Hepatocyte (in vitro differentiated cells and primary cell): ENCODE measurements around the gene SERPINF2.

- RAMPAGE, long total RNA, result no peak
- RRBS, result no CpG with 5 or more reads among the region's 40 CpGs
These were observed 823 bp downstream of the INPP5K start for GRCh38 chr17:1515185-1516393.

- RAMPAGE, long total RNA, result no peak
- RRBS, result no CpG with 5 or more reads among the region's 9 CpGs
These were observed 22.3 kb upstream of the INPP5K start for GRCh38 chr17:1538628-1539206.

DNA sequence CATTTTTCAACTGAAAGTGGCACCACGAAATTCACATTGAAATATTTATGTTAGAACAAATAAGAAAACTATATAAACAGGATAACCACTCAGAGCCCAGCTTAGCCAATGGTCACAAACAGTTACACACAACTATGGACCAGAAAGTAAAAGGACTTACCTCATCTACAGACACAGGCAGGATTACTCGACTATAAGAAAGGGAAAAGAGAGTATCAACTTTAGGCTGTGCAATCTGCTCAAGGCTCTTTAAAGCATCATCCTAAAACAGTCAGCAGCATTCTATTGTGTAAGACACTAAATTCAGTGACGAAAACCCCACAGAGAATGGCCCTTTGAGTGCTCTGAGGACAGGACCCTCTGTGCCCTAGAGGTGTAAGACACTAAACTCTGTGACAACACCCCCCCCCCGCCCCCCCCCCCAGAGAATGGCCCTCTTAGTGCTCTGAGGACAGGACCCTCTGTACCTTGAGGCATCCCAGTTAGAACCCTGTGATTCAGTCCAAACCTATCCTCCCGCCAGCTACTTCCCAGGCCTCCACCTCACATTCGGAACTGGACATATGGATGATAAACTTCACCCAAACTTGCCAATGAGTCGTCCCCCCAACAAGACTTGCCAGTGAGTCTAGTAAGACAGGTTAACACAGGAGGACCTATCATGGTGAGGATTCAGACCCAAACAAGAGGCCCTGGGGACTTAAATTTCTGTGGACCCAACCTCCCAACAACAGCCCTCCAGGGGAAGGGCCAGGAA, 4.0 kb downstream of the PITPNA start:
- RAMPAGE, long total RNA, result no peak
- RRBS, result no CpG with 5 or more reads among the region's 7 CpGs

DNA sequence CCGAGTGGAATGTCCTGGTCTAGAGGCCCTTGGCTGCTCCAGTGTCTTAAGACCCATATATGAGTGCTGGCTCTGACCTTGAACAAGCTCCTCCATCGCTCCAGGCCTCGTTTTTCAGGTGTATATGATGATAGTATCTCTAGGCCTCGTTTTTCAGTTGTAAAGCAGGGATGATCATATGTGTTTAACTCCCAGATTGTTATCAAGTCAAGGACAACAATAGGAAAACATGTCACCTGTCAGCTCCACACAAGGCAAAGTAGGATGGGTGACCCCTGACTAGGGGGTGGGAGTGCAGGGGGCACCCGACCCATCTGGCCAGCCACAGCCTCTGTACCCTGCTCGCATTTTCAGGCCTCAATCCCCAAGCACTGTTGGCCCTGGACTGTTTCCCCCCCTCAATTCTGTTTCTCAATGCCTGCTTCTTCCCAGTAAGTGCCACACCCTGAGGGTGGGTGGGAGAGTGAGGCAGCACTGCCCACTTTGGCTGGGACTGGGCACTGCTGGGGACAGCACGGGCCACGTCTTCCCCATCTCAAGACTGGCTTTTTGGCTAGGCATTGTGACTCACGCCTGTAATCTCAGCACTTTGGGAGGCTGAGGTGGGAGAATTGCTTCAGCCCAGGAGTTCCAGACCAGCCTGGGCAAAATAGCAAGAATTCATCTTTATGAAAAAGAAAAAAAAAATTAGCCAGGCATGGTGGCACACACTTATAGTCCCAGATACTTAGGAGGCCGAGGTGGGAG, 9.9 kb upstream of the PITPNA start:
- RAMPAGE, long total RNA, result no peak
- RRBS, result no CpG with 5 or more reads among the region's 10 CpGs

- RAMPAGE, long total RNA, result no peak
- RRBS, result no CpG with 5 or more reads among the region's 34 CpGs
These were observed 26.3 kb upstream of the PITPNA start for GRCh38 chr17:1588773-1589506.

DNA sequence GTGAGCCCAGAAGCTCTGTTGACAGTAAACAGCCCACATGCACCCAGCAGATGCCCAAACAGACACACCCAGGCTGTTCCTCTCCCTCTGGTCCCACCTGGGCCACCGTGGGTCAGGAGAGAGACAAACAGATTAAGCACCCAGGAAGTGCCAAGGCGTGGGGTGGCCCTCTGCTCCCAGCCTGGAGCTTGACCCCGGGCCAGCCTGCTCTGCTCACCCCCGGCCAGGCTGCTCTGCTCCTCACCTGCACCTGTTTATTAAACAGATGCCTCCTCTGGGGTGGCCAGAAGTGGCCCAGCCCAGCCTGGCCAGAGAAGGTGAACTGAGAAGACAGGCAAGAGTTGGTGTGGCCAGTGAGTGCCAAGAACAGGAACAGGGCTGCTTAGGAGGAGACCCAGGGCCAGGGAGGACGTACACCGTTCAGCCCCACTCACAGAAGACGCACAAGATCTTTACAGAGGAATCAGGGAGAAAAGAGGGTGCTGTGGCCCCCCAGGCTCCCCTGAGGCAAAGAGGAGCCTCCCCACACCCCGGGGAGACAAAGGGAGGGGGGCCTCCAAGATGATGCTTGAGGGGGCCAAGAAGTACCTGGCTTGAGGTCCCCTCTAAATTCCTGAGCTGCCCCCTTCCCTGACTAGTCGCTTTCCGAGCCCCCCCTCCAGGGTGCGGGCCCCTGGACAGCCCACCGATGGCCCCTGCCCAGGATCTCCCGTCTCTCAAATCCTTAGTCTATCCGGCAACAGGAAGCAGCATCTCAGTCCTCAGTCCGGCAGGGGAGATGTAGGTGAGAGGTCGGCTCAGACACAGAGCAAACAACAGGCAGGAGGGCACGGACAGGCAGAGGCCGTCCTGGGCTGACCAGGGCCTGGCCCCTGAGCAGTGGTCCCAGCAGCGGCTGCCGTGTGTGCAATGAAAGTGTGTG, 7.7 kb downstream of the SLC43A2 start:
- RAMPAGE, long total RNA, result no peak
- RRBS, result no CpG with 5 or more reads among the region's 20 CpGs

DNA sequence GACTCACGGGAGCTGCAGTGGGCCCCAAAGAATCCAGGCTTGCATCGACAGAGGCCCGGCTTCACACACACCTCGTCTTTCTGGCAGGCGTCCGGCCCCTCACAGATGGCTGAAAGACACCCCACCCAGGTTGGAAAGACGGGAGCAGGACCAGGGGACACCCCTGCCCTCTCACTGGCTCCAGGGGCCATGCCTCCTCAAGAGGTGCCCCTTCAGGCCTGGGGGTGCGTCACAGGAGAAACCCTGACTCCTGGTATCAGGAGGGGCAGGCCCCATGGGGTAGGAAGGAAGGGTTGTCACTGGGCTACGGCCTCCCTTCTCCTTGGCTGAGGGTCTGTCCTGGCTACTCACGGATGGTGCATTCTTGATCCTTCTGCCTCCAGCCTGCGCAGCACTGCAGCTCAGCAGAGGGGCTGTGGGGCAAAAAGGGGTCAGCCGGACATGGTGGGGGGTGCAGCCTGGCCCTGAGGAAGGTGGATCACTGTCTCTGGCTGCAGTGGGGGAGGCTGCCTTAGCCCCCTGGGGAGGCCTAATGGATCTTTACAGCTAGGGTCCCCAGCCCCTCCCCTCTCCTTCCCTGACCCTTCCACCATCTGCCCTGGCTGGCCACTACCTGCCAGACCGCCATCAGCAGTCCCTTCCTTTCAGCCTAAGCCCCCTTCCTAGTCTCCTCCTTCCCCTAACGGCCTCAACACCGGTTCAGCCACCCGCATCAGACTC, 545 bp downstream of the SCARF1 start:
- RAMPAGE, long total RNA, result no peak
- RRBS, result no CpG with 5 or more reads among the region's 16 CpGs

- RAMPAGE, long total RNA, result no peak
- RRBS, result no CpG with 5 or more reads among the region's 9 CpGs
These were observed 8.8 kb downstream of the PRPF8 start for GRCh38 chr17:1675802-1676261.

- RAMPAGE, long total RNA, result no peak
- RRBS, result no CpG with 5 or more reads among the region's 21 CpGs
These were observed 5.0 kb downstream of the TLCD2 start for GRCh38 chr17:1704841-1705997.

- RAMPAGE, long total RNA, result no peak
- RRBS, result 2% methylated on average over 51 of the region's 93 CpGs
These were observed 6.0 kb upstream of the TLCD2 start for GRCh38 chr17:1715807-1716973.

GRCh38 chr17:1742339-1743032, at the start of gene SERPINF2:
Gene SERPINF2, plus strand, starts transcription at chr17:1742871.
- RAMPAGE, long total RNA, result no peak
- RRBS, result no CpG with 5 or more reads among the region's 8 CpGs

DNA sequence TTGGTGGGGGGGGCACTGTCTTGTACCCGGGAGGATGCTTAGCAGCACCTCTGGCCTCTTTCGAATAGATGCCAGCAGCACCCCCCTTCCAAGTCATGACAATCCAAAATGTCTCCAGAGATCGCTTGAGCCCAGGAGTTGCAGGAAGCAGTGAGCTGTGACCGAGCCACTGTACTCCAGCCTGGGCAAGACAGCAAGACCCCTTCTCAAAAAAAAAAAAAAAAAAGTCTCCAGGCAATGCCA, 20.3 kb downstream of the SERPINF1 start:
- RAMPAGE, long total RNA, result no peak
- RRBS, result no CpG with 5 or more reads among the region's 4 CpGs

DNA sequence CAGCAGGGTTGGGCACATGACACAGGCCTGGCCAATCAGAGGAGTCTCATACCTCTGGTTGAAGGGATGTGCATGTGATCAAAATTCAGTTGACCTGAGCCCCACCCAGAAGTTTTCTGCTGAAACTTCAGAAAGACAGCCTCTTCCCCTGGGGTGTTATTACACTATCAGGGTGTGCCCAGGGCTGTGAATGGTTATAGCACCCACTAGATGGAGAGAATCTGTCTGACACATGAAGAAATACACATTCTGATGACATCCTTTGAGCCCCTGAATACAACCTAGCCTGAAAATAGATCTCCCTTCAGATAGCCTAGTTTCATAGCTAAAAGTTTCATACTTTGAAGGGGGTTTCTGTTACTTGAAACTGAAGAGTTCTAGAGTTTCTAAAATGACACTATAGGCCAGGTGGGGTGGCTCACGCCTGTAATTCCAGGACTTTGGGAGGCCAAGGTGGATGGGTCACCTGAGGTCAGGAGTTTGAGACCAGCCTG, 6.0 kb downstream of the SMYD4 start:
- RAMPAGE, long total RNA, result no peak
- RRBS, result no CpG with 5 or more reads among the region's 1 CpG

- RAMPAGE, long total RNA, result no peak
- RRBS, result no CpG with 5 or more reads among the region's 12 CpGs
These were observed 43.5 kb downstream of the RPA1 start for GRCh38 chr17:1873200-1873882.

- RAMPAGE, long total RNA, result no peak
- RRBS, result 26% methylated on average over 8 of the region's 18 CpGs
These were observed 75.3 kb downstream of the RPA1 start for GRCh38 chr17:1905192-1905503.

- RAMPAGE, long total RNA, result no peak
- RRBS, result 15% methylated on average over 8 of the region's 20 CpGs
These were observed 66.8 kb downstream of the RTN4RL1 start for GRCh38 chr17:1958252-1958830.

DNA sequence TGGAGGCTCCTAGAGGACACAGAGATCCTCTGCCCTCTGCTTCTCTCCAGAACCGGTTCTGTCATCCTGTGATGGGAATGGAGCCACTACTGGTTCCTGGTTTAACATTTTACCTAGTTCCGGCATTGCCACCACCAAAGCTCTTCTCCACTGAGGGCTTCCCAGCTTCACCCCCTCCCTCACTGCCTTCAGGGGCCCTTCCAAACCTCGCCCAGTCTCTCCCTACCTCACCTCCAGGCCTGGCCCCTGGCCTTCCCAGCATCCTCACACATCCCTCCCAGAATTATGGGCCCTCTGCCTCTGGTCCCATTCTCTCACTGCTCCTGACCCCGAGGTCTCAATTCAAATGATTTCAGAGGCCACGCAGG, 58.5 kb downstream of the RTN4RL1 start:
- RAMPAGE, long total RNA, result no peak
- RRBS, result 100% methylated on average over 1 of the region's 5 CpGs

DNA sequence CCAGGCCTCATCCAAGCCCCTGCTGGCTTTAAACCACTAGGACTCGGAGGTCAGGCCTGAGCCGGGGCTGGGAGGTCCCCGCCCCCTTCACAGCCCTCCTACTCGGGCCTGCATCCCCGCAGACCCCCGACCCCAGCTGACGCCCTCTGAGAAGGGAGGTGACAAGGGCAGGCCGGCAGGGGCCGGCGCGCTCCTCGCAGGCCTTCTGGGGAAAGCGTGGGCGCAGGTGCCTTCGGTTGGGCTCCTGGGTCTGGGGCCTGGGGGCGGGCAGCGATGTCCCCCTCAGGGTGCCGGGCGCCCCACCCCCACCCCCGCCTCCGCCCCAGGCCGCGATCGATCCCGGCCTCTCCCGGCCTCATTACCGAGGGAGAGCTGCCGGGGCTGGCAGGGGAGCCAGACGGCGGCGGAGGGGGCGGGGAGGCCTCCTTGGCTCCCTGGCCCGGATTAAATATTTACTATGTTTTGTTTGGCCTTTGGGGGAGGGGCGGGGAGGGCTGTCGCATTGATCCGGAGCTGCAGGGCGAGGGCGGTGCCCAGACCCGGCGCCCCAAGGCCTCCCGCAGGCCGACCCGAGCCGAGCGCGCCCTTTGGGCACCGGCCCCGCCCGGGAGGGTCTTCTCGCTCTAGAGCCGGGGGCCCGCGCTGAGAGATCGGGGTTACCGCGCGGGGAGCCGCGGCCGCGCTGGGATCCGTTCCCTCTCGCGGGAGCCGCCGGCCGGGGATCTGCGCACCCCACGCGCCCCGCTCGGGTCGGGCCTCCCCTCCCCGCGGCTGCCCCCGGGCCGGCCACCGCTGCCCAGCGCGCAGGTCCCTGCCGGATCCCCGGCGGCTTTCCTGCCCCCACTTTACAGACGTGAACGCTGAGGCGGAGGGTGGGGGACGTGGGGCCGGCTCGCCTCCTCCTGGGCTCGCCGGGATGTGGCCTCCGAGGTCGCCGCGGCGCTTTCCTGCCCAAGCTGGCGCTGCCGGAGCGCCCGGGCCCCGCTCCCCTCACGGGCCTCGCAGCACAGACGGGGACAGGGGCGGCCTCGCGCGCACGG, 27.1 kb downstream of the RTN4RL1 start:
- RAMPAGE, long total RNA, result no peak
- RRBS, result 3% methylated on average over 79 of the region's 109 CpGs

DNA sequence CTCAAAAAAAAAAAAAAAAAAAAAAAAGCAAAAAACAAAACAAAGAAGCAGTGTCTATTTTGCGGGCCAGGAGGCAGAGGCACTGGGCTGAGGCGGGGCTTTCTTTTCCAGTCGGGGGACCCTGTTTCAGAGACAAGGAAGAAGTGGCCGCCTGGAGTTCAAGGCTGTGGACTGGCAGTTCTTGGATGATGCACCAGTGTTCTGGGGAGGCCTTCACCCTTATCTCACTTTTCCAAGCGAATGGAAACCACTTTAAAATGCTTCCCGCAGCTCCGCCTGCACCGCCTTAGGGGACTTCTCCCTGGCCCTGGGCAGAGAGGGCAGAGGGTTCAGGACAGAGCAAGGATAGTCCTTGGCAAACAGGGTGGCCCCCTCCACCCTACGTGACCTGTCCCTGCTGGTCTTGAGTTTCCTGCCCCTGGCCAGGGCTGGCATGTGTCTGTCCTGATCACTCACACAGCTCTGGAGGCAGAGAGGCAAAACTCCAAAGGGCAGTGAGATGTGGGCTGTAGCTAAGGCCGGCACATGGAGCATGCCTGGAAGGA, 20.7 kb downstream of the RTN4RL1 start:
- RAMPAGE, long total RNA, result no peak
- RRBS, result no CpG with 5 or more reads among the region's 10 CpGs

DNA sequence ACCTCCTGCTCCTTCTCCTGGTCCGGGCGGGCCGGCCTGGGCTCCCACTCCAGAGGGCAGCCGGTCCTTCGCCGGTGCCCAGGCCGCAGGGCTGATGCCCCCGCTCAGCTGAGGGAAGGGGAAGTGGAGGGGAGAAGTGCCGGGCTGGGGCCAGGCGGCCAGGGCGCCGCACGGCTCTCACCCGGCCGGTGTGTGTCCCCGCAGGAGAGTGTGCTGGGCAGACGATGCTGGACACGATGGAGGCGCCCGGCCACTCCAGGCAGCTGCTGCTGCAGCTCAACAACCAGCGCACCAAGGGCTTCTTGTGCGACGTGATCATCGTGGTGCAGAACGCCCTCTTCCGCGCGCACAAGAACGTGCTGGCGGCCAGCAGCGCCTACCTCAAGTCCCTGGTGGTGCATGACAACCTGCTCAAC, 1.6 kb downstream of the HIC1 start:
- RAMPAGE, long total RNA, result no peak
- RRBS, result 21% methylated on average over 15 of the region's 31 CpGs